H7 (cell line): ENCODE results near the genes ENTREP1 and APBA1.

DNA sequence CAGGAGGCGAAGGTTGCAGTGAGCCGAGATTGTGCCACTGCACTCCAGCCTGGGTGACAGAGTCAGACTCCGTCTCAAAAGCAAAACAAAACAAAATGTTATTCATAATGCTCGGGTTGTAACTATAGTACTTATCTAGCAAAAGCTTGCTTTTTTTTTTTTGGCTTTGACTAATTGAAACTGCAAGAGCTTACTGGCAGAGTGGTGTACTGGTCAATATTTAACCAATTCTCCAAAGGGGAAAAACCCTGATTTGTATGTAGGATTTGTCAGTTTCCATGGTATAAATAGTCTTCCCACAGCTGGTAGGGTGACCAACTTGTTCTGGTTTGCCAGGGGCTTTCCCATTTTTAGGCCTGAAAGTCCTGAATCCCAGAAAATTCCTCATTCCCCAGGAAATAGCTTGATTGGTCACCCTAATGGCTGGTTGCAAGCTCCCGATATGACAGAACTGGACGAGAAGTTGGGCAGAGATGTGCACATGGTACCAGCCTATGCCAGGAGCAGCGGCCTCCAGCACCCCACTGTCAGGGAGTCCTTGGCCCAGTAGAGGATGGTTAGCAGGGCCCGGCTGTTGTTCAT, 58.0 kb downstream of the FXN start:
- RAMPAGE, long total RNA: no peak

GRCh38 chr9:69175006-69176154, 1.3 kb downstream of the TJP2 start:
- RAMPAGE, long total RNA: no peak

GRCh38 chr9:69181735-69182445, 7.8 kb downstream of the TJP2 start:
- RAMPAGE, long total RNA: no peak

GRCh38 chr9:69235787-69236363, 61.8 kb downstream of the TJP2 start:
- RAMPAGE, long total RNA: no peak

DNA sequence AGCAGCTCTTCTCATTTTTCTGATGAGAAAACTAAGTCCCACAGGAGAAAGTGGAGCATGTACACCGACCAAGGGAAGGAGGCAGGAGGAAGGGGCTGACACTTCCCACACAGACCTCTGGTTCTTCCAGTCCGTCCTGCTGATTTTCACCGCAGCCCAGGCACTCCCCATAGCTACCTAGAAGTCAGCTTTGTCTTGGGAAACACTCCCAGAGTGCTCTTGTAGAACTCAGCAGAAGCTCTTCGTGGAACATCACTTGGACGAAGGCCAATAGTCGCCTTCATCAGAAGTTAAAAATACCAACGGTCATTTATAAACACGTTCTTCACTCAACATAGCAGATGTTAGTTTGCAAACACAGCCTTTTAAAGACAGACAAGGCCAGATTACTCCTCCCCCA, 28.9 kb upstream of the ENTREP1 start:
- RAMPAGE, long total RNA: no peak

- RAMPAGE, long total RNA: no peak
Measured at GRCh38 chr9:69324372-69325464, at the start of gene ENTREP1. TSS of gene ENTREP1 (plus strand) at chr9:69325215.

- RAMPAGE, long total RNA: no peak
Measured at GRCh38 chr9:69574104-69574552, 98.0 kb downstream of the APBA1 start.

DNA sequence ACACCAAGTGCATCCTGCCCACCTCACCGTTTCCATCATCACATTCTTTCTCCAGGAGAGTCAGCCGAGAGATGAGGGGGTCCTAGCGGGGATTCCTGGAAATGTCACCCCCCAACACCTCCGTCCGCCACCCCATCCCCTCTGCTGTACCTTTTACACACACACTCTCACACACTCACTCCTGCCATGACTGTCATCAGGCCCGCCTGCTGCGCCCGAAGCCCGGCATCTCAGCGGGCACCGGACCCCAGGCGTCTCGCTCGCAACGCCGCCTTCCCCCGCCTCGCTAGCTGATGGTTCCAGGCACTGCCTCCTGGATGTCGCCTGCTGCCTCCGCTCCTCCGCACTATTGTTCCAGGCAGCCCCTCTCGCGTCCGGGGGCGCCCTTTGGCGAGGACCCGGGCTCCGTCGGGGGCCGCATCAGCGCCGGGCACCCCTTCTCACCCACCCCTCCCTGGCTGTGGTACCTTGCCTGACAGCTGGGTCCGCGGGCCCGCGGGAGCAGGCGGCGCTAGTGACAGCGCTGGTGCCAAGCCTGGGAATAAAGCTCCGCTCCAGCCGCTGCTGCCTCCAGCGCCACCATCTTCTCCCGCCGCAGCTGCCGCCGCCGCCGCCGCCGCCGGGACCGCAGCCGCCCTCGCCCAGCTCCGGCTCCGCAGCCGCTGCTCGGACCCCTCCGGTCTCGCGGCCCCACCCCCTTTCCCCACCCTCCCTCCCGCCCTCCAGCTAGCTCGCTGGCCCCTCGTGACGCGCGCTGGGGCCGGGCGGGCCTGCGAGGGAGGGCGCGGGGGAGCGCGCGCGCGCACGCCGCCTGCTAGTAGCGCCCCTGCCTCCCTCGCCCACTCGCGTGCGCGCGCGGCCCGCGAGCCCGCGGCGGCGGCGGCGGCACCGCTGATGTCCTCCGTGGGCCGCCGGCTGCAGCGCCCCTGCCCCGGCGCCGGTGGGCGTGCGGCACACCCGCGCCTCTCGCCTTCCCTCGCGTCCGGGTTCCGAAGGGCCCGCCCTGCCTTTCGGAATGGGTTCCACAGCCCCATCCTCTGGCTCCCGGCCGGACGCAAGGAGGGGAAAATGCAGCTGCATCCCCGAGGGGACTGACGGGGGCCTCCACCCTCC, at the start of gene APBA1:
APBA1 (minus strand) TSS at position 686 of the 1,113 bp plus-strand sequence.
- RAMPAGE, long total RNA: no peak

DNA sequence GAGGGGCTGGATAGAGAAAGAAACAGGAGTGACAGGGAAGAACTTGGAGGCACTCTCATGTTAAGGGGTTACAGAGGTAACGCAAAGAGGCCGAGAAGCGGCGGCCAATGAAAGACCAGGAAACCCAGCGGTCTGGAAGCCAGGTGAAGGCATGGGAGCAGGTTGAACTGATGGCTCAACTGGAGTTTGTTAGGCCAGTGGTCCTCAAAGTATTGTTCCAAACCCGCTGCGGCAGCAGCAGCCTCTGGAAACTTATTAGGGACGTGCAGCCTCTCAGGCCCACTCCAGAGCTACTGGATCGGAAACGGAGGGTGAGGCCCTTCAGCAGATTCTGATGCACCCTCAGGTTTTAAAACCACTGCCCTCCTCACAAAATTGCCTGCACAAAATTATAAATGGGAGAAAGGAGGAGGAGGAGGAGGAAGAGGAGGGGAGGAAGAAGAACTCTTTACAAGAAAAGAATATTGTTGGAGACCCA, 775 bp upstream of the MAMDC2 start:
- RAMPAGE, long total RNA: no peak

- RAMPAGE, long total RNA: no peak
Measured at GRCh38 chr9:70204503-70205373, 54.0 kb upstream of the SMC5 start.

DNA sequence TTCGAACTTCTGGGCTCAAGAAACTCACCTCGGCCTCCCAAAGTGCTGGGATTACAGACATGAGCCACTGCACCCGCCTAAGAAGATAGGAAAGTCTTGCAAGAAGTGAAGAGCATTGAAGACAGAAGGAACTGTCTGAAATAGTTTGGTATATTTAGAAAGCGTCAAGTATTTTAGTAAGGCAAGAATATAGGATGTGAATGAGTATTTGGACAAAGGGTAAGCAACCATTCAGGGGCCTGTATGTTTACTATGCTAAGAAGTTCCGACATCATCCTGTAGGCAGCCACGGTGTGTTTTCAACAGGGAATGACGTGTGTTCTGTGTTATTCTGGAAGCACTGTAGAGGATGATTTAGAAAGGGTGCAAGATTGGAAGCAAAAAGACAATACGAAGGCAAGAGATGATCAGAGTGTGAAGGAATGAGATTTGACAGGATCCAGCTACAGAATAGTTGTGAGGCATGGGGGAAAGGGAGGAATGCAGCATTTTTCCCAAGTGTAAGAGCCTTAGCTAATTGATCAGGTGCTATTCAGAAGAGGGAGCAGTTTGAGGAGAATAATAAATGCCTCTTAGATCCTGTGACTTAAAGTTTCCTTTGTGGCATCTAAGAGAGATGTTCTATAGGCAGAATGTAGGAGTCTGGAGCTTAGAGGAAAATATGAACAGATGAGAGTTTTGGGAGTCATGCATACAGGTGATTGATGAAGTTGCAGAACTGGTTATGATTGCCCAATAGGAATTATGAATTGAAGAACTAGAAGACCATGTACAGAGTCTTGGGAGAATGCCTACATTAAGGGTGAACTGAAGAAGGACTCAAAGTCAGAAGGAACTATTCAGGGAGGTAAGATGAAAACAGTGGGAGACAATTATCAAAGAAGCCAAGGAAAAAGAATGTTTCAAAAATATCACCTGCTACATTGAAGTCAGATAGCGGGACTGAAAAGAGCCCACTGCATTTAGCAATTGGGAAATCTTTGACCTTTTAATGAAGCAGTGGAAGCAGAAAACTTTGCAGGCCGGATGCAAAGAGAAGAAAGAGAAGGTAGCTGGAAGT, 2.5 kb downstream of the SMC5 start:
- RAMPAGE, long total RNA: no peak

- RAMPAGE, long total RNA: no peak
Measured at GRCh38 chr9:70422307-70422957, 8.0 kb upstream of the KLF9 start.

- RAMPAGE, long total RNA: no peak
Measured at GRCh38 chr9:70478738-70479684, 64.6 kb upstream of the KLF9 start.

- RAMPAGE, long total RNA: no peak
Measured at GRCh38 chr9:70486064-70486526, 71.6 kb upstream of the KLF9 start.

- RAMPAGE, long total RNA: no peak
Measured at GRCh38 chr9:70567368-70568013, 153.0 kb upstream of the KLF9 start.

DNA sequence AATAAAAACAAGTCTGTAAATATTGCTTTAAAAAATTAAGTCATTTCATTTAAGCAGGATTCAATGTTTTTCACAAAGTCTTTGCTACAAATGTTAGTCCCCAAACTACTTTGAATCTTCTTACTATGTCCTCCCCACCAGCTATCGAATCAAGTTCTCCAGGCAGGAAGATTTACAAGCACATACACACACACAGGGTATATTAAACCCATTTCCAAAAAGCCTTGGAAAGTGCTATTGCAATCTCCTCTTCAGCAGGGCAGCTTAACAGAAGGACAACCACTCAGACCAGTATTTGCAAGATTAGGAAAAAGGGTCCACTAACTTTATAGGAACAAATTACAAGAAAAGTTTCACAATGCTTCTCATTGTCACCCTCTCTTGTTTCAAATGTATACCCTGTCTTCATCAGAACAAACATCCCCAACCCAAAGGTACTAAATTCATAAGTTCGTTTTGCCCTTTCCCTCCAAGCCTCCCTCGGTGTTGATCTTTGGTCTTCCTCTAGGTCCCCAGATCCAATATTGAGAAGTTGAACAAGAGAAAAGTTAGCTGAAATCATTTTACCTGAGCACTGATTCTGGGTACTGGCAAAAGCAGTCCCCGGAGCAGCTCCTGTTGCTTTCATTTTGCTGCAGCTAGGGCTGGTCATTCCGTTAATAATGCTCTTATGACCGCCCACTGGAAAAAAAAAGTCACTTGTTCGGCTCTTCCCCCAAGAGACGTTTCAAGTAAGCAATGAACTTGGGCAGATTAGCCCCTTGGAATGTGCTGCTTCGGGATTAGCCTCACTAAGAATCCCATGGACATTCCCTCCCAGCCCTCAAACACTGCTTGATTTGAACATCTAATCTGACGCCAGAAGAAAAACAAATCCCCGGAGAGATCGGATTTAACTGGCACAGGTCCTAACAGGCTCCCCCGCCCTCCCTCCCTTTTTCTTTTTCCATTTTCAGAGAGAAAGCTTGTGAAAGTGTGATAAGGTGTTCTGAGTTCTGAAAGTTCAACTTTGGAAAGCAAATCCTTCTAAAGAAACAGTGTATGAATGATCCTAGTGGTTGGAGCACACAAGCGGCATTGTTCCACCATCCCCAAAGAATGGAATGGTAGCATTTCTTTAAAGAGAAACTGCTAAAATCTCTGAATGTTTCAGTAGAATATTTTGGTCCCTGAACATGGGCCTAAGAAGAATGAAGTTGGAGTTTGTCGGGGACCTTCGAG, 252.6 kb downstream of the TRPM3 start:
- RAMPAGE, long total RNA: no peak

- RAMPAGE, long total RNA: no peak
Measured at GRCh38 chr9:71096266-71096660, 25.2 kb downstream of the TRPM3 start.

DNA sequence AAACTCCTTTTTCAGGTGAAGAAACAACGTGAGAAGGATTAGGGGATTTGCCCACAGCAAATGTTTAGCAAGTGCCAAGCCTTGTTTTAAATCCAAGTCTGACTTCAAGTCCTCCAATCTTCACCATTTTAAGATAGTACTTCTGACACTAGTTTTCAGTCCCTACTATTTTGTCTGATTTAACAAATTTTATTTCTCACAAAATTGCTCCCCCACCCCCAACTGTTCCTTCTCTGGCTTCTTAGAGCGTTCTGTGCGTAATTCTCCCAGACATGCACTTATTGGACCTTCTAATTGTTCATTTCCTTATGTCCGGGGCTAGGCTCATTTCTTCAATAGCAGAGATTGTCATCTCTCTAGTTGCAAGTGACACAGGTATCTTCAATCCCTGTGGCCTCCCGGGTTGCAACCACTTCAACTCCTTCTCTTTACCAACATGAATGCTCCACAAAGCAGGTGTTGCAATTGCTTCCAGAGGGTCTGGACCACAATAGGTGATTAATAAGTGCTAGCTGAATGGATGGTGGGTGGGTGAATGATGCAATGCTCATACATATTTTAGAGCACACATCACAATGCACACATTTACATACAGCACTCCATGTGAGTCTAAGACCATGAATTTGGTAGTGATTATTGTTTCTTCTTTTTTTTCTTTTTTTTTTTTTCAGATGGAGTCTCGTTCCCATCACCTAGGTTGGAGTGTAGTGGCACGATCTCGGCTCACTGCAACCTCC, 2.7 kb downstream of the CEMIP2 start:
- RAMPAGE, long total RNA: no peak

DNA sequence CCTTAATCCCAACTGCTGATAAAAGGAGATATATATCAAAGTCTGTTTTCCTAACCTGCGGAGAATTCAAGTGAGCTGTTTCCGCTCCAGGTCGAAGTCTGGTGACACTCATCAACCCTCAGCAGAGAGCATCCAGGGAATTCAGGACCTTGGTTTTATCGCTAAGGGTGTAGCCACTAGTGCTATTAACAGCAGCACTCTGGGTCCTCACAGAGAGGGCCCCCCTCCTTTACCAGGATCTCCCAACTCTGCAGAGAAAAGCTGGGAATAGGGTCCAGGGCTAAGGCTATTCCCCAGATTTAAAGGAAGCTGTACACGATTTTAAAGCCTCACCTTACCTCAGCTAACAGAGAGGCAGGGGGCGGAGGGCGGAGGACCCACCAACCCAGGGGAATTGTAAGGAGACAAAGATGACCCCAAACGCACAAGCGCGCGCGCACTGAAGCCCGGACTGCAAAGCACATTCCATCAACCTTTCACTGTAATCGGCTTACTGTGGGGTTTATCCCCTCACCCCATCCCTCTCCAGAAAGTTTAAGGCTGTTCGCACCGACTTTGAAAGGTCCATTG, 770 bp downstream of the CEMIP2 start:
- RAMPAGE, long total RNA: no peak

DNA sequence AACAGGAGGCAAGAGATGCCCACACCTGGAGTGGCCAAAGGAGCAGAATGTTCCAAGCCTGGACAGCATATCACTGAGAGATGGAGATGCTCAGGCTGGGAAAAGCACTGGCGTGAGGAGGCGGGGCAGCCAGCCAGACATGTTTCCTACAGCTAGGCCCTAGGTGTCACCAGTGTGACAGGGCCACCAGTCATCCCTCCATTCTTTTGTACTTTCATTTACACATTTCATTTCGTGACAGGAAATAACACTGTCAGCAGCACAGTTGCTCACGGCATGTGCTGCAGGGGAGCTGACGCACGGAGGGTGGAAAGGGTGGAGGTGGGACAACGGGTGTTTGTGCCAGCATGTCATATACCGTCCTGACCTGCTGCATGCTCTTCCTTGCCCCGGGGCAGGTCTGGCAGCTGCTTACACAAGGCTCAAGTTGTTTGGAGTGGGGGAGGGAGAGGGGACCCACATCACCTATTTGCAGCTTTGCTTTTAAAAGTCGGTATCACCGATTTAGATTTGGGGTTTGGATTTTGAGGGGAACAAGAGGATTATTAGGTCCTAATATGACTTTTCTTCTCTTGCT, 14.9 kb upstream of the CEMIP2 start:
- RAMPAGE, long total RNA: no peak